Ishikawa (cell line): Measurements from ENCODE around the genes KYNU and ZEB2.

GRCh38 chr2:138502800-138503076 lies 1.2 kb downstream of the SPOPL start:
- RRBS, result no CpG with 5 or more reads among the region's 1 CpG

DNA sequence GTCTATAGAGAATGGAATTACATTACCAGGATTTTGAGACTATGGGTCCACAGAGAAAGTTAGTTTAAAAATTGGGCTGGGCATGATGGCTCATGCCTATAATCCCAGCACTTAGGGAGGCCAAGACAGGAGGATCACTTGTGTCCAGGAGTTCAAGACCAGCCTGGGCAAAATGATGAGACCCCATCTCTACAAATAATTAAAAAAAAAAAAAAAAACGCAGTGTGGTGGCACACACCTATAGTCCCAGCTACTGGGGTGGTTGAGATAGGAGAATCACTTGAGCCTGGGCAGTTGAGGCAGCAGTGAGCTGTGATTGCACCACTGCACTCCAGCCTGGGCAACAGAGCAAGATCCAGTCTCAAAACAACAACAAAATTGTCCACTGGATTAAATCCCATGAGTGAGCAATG lies 1469.5 kb downstream of the LRP1B start:
- RRBS, result no CpG with 5 or more reads among the region's 1 CpG

GRCh38 chr2:141150931-141151337 lies 979.9 kb downstream of the LRP1B start:
- RRBS, result no CpG with 5 or more reads among the region's 2 CpGs

- RRBS, result no CpG with 5 or more reads among the region's 2 CpGs
These were observed at the start of gene KYNU for GRCh38 chr2:142877289-142877773. TSS of gene KYNU (plus strand) at chr2:142877664.

DNA sequence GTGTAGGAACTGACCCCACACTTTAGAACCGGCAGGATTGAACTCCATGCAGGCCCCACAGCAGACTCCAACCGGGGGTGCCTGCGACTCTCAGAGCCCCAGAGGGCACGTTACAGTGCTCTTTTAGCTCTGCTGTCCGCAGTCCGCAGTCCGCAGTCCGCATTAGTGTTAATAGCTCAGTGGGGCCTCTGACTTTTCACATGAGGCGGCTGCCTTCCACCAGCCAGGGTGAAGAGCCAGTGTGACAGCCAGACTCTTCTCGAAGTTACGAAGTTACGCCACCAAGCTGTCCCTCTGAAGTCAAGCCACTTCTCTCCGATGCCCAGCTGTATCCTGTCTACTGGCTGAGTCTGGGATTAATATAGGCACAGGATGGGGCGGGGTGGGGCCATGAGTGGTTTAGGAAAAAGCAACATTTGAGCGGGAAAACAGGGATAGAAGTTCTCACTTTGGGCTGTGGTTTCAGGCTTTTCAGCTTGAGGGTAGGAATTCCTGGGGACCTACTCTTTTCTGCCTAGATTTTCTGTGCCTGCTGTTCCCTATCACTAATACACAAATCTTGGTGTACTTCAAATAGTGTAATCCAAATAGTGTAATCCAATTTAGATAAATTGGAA lies 102.5 kb upstream of the ARHGAP15 start:
- RRBS, result 63% methylated on average over 1 of the region's 15 CpGs

DNA sequence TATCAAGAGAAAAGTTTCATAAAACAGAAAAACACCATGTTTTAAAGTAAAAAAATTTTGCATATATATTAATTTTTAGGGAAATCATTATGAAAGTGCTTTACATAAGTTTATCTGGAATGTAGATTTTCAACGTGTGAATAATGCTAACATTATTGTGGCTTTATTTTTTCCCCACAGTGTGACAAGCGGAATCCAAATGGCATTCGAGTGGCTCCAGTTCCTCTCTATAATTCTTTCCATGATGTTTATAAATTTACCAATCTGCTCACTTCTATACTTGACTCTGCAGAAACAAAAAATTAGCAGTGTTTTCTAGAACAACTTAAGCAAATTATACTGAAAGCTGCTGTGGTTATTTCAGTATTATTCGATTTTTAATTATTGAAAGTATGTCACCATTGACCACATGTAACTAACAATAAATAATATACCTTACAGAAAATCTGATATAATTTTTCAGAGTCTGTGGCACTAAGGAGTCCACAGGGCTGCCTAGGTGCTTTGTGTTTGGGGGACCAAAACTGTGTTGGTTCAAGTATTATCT lies 87.3 kb upstream of the ARHGAP15 start:
- RRBS, result no CpG with 5 or more reads among the region's 4 CpGs

- RRBS, result no CpG with 5 or more reads among the region's 5 CpGs
These were observed 3.1 kb downstream of the ARHGAP15 start for GRCh38 chr2:143132160-143132794.

- RRBS, result no CpG with 5 or more reads among the region's 4 CpGs
These were observed 345.4 kb downstream of the ARHGAP15 start for GRCh38 chr2:143474654-143475033.

GRCh38 chr2:143525575-143525982 lies 396.4 kb downstream of the ARHGAP15 start:
- RRBS, result no CpG with 5 or more reads among the region's 3 CpGs

DNA sequence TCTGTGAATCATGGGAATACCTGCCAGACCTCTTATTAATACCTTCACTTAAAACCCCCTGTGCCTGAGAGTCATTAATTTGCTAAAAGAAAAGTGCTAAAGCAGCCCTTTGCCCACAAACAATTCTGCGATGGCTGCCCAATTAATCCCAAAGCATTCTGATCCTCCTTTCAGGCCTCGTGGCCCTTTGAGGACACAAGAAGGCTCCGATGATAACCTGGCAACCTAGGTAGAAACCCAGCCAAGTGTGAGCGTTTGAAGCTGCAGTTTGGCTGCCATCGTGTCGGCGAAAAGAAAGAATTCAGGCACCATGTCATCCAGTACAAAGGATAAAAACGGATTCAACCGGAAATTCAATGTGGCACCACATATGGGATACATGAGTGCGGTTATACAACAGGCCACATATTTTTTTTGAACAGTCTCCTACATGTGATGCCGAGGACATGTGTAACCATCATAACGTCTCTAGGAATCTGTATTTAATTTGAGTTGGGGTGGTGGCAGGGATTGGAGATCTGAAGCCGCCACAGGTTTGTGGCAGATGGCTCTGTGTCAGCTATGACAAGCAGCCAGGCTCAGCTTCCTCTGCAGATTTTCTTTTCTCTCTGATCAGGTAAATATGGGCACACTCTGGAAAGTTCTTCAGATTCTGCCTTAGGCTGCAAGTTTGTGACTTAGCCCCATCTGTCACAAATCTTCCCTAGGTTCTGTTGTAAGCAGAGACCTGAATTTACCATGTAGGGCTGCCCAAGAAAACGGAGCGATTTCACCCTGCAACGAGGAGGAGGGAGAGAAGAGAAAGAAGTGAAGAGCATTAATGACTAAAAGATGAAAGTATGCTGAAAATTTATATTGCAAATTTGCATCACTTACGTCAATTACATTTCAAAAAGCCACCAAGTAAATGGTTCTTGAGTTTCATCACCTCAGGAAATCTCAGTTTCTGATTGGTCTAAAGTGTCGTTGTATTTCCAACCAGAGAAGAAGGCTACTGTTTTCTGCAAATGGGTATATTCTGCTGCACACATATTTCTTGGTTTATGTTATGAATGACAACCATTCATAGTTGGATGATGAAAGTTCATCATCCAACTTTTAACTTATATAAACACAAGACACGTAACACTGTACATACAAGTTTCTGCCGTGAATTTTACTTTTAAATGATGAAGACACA lies 385.6 kb downstream of the GTDC1 start:
- RRBS, result no CpG with 5 or more reads among the region's 20 CpGs

DNA sequence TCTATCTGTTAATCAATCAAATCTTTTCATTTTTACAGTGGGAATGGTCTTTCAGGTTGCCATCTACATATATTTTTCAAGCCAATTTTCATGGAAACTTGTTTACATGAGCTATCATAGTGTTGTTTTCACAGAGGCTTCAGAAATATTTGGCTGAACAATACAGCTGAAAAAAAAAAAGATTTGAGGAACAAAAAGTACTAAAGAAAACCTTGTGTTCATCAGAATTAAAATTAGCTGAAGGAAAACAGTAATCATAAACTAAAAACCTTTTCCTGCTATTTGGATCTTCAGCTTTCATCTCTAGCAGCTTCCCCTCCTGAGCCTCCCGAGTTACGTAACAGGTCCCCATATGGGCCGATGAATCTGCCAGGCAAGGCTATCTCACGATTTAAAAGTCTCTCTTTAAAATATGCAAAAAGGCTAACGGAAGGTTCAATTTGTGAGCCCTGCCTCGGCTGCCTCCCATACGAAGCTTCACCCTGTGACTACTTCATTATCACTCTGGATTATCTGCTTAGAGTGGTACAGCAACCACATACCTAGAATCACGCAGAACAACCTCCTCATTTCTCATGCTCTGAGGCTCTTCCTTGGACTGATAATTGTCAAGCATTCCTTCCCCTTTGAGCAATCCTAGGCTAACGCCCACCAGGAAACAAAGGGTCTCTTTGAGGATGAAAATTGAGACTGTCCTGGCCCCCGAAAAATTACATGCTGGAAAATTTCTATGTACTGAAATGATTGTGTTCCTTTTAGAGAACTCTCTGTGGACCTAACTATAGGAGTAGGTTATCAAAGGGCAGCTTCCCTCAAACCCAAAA lies 40.1 kb upstream of the GTDC1 start:
- RRBS, result no CpG with 5 or more reads among the region's 10 CpGs

DNA sequence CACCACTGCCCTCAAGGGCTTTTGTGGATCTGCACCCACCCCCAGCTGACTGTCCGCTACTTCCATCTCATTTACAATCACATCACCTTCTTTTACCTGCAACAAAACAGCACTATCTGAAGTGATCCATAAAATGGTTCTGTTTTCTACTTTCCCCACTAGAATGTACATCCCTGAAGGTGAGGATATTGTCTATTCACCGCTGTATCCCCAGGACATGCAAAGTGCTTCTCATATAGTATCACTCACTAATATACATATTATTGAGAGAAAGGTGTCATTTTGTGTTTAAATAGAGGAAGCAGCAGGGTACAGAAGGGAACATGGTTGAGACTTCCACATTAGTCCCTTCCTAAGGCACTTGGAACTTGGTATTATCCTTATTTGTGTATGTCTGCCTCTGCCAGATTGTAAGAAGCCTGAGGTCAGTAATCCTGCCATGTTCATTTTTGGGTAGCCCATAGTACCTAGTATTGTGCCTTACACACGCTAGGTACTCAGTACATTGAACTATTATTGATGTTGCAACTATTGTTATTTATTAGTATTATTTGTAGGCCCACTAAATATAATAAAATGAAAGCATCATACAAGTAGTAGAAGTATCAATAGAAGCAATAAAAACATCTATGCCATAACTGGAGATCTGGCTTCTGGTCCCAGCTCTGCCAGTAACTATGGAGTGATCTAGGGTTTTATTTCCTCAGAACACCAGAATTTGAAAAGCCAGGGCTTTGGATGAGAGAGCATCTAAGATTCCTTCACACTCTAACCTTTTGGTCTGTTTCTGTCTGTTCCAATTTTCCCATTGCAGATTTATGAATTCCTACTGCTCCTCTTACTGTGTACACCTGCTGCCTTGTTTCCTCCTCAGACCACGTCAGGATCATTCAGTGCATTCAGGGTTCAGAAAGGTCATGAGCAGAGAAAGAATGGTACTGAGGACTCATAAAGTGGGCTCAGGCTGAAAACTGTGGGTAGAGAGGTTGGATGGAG lies 48.9 kb upstream of the GTDC1 start:
- RRBS, result no CpG with 5 or more reads among the region's 4 CpGs

GRCh38 chr2:144430613-144432027 lies 88.8 kb downstream of the ZEB2 start:
- RRBS, result no CpG with 5 or more reads among the region's 18 CpGs

GRCh38 chr2:144443836-144444423 lies 76.0 kb downstream of the ZEB2 start:
- RRBS, result no CpG with 5 or more reads among the region's 5 CpGs

DNA sequence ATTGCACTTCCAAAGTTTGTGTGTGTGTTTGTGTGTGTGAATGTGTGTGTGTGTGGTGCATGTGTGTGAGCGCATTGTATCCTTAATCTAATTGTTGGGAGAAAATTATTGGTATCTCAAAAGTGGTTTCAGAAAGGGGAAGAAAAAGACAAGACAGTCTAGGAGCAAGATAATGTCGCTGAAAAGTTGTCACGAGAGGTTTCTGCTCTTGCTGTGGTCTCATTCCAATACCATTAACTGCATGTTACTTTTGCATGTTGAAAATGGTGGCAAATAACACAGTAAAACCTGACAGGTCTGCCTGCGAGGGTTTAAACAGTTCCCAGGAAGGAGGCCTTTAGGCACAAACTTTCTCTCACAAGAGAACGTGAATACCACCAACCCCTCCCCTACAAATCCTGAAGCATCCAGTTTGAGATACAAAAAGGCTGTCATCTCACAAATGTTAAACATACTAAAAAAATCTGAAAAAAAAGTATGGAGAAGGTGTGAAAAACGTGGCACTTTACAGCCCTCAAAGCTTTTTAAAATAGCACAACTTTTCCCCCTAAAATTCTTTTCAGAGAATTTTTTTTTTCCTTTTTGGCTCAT lies 10.2 kb downstream of the ZEB2 start:
- RRBS, result no CpG with 5 or more reads among the region's 6 CpGs

DNA sequence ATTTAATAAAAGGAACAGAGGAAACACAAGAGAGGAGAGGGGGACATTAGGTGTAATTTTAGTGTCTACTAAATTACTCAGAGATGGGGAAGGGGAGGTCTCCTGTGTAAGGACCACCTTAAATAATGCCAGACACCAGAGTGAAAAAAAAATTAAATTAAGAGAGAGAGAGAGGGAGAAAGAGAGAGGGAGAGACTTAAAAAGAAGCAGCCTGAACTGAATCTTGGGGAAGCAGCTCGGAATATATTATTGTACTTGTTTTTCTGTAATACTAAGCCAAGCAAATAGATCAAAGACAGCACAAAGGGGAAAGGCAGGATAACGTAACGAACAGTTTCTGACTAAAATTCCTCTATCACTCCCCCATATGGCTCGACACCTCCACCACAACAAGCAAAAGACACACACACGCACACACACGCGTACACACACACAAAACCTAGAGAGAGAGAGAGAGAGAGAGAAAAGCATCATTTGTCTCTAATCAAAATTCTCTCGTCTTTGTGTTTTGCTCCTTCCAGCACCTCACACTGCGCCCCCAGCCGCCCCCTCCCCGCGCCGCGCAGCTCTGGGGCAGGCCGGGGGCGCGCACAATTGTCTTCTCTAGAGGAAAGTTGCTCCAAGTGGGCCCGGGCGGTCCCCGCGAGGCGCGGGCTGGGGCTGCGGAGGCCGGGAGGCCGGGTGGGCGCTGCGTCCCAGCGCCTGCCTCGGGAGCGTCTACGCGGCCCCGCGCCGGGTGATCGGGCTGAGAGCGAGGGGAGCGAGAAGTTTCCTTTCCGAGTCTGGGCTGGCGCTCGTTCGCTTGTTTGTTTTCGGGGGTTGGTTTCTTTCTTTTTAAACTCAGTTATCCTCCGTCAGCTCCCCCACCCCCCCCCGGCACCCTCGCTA lies 4.3 kb downstream of the ZEB2 start:
- RRBS, result 77% methylated on average over 19 of the region's 47 CpGs

DNA sequence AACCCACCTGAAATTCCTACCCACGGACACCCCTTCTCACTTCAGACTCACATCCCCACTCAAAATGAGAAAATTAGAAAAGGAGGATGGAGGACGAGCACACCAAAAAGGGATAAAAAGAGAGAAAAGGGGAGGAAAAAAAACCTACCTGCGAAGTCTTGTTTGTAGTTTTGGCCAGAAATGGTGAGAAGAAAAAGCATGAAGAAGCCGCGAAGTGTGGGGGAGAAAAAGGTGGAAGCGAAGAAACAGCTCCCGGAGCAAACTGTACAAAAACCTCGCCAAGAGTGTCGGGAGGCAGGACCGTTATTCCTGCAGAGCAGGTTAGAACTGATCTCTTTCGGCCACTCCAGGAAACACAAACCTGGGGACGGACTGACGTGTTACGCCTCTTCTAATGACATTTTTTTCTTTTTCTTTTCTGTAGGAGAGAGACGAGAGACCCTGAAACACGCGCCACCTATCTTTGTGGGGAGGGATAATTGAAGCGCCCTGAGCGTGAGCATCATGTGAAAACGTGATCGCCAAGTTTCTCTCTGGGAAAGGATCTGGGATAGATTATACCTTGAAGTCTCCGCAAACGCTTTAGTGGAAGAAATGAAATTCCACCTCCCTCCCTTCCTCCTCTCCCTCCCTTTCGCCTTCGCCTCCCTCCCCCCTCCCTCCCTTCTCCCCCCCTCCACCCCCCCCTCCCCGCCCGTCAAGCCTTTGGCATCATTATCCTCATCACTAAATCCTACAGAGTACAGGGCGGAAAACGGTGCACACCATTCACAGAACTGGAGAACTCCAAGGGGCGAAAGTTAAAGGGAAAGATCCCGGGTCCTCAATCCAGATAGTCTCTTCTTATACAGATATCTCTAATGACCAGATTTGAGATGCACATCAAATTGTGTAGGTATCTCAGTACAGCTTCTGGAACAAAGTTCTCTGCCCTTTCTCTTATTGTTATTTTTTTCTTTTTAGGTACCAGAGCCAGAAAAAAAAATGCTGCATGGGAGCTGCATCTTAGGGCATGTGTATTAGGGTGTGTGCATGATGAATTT lies at the start of gene ZEB2:
Gene ZEB2, minus strand, starts transcription at position 329 of the 1,043 bp plus-strand sequence.
- RRBS, result no CpG with 5 or more reads among the region's 31 CpGs